Metastatic Liver Carcinoma in the Lung (tissue), 2 donors: ENCODE results near the genes KIF17, SH2D5 and EIF4G3.

DNA sequence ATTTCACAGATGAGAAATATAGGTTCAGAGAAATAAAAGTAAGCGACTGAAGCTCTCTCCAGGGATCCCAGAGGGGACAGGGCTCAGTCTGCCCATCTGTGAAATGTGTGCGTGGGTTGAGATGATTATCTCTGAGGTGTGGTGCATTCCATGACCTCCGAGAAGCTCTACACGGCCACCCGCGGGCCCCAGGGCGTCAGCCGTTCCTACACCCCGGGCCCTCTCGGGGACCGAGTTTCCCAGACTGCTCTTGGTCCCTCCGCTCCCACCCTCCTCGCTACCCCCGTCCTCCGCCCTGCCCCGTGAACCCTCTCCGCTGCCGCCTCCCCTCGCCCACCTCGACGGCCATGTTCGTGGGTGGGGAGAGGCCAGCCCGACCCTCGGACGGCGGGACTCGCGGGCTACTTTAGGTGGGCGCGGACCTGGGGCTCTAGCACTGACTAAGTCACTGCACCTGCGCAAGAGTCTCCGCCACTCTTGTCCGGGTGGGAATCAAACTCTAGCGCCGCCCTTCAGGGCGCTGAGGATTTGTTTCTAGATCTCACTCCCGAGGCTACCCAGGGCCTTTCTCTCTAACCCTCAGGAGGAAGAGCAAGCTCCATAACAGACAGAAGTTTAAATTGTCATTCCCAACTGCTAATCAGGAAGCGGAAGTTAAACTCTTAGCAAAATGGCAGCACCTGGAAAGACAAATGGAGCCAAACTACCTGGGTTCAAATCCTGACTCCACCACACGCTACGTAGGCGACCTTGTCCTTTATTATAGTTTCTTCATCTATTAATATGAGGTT lies 47.7 kb upstream of the VWA5B1 start:
- PRO-cap, 2 experiments: no peak in any of the 2 experiments

GRCh38 chr1:20358425-20359161 lies 67.9 kb downstream of the VWA5B1 start:
- PRO-cap, 2 experiments: no peak in any of the 2 experiments

- PRO-cap, 2 experiments: peak in 1 of 2 experiments; most common plus-strand start chr1:20473434 (in 1)
Measured at GRCh38 chr1:20473023-20473847, 12.8 kb downstream of the CAMK2N1 start.

DNA sequence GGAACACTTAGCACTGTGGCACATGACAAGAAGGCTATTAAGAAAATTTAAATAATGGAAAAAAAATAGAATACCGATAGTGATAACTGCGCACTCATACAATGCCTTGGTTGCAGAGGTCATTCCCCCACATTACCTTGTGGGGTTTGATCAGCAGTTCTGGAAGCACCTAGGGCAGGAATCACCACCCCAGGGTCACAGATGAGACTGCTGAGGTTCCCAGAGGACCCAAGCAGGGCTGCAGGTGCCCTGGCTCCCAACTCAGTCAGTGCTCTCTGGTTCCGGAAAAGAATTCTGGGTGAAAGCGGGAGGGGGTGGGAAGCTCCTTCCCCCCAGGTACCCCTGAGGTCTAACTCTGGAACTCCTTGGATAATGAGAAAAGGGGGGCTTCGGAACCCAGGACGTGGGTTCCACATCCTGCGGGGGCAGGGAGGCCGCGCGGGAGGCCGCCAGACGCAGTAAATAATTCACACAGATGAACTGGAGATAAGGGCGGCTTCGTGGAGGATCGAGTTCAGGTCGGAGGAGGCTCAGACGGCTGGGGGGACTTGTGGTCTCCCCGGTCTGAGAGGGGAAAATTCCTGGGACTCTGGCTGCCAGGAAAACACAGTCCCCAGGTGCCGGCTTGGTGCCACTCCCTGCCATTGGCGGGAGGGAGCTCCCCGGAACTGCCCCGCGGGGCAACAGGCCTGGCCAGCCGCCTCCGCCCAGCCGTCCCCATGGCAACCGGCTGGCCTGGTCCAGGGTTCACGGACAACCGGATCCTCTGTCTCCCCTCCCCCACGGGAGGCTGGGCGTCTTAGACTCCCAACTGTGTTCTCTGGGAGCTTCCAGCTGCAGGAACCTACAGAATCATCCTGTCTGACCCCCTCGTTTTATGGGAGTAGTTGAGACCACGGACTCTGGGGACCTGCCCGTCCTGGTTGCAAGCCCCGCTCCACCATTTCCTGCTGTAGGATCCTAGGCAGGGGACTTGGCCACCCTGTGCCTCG lies 9.8 kb downstream of the CAMK2N1 start:
- PRO-cap, 2 experiments: peak in 1 of 2 experiments; most common plus-strand start position 198 of the sequence (in 1); most common minus-strand start position 670 of the sequence (in 1)

GRCh38 chr1:20639717-20640236 lies 6.5 kb downstream of the PINK1 start:
- PRO-cap, 2 experiments: no peak in any of the 2 experiments

DNA sequence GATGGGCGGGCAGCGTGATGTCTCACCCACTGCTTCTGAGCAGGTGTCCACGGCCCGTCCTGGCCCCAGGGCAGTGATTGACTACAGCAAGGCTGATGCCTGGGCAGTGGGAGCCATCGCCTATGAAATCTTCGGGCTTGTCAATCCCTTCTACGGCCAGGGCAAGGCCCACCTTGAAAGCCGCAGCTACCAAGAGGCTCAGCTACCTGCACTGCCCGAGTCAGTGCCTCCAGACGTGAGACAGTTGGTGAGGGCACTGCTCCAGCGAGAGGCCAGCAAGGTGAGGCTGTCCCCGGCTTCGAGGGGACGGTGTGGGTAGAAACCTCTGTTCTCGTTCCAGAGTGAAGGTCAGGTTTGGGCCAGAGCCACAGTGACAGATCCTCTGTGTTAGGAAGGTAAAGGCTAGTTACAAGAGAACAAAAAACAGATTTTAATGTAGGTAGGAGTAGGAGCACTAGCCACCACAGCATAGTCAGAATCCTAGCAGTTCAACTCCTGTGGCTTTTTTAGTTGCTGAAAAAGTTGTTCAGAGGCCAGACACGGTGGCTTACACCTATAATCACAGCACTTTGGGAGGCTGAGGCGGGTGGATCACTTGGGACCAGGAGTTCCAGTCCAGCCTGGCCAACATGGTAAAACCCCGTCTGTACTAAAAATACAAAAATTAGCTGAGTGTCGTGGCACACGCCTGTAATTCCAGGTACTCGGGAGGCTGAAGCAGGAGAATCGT lies 12.1 kb downstream of the DDOST start:
- PRO-cap, 2 experiments: no peak in any of the 2 experiments

- PRO-cap, 2 experiments: peak in 1 of 2 experiments; most common minus-strand start chr1:20718026 (in 1)
Measured at GRCh38 chr1:20717384-20718422, at the start of gene KIF17. TSS of gene KIF17 (minus strand) at chr1:20718007.

- PRO-cap, 2 experiments: no peak in any of the 2 experiments
Measured at GRCh38 chr1:20732045-20732949, at the start of gene SH2D5. TSS of gene SH2D5 (minus strand) at chr1:20732703.

DNA sequence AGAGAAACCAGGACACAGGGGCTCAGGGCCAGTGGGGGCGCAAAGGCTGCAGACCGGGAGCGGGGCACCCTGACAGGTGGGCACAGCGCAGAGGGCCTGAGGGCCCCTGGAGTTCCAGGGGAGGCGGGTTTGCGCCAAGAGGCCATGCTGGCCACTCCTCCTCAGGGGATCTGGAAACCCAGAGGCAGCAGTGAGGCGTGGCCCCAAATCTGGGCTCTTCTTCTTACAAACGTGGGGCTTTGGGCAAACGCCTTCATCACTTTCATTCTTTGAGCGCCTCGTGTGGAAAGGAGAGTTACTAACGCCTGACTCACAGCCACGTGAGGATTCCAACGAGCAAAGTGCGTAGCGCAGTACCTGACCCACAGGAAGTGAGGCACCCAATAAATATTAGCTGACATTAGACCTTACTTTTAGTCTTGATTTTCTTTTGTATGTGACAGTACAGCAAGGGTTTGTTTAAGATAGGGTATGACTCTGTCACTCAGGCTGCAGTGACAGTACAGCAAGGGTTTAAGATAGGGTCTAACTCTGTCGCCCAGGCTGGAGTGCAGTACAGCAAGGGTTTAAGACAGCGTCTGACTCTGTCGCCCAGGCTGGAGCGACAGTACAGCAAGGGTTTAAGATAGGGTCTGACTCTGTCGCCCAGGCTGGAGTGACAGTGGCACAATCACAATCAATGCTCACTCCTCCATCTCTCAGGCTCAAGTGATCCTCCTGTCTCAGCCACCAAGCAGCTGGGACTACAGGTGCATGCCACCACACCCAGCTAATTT lies 635 bp upstream of the SH2D5 start:
- PRO-cap, 2 experiments: no peak in any of the 2 experiments

GRCh38 chr1:20810432-20811169 lies 23.5 kb upstream of the HP1BP3 start:
- PRO-cap, 2 experiments: no peak in any of the 2 experiments

DNA sequence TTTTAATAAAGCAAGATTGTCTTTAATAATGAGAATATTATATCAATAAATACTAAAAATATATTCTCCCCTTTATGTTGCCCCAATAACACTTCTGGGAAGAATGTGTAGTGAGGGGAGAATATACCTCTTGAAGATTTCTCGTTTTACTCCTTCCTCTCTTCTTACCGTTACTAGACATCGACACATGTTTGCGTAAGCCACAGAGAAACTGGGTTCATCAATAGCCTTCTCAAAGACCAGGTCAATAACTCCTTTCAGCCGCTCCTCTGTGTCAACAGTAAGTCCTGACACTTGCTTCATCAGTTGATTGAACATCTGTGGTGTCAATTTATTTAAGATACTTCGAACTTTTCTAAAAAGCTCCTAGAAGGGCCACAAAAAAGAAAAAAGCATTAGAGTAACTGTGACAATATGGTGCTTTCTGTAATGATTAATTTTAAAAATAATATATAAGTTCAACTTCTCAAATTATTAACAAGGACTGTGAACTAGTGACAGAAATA lies 92.1 kb upstream of the HP1BP3 start:
- PRO-cap, 2 experiments: no peak in any of the 2 experiments

GRCh38 chr1:20893457-20893908 lies 106.4 kb upstream of the HP1BP3 start:
- PRO-cap, 2 experiments: no peak in any of the 2 experiments

DNA sequence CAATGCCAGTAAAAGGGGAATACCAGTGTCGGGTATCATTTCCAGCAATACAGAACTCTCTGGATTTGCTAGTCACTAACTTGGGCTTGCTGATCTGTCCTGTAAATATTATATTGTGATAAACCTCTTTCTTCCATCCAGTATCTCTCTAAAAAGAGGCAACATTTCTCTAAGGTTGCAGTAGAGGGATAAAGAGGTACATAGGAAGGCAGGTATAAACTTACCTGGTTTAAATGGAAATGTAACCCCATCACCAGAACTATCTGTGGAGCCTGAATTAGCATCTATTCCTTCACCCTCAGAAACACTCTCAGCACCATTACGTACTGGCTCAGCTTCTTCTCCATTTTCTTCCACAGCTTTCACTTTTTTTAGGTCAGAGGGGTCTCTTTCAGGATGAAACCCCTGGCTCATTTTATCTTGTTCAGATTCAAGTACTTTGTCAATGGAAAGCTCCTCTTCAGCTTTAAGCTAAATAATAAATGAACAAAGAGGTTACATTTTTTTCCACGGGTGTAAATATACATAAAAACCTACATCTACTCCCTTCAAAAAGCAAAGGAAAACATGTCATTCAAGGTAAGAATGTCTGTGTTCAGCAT lies 112.5 kb upstream of the HP1BP3 start:
- PRO-cap, 2 experiments: no peak in any of the 2 experiments

- PRO-cap, 2 experiments: no peak in any of the 2 experiments
Measured at GRCh38 chr1:21149836-21150381, 26.8 kb downstream of the EIF4G3 start.

GRCh38 chr1:21176763-21177286 lies at the start of gene EIF4G3:
TSS of gene EIF4G3 (minus strand) at chr1:21176897.
- PRO-cap, 2 experiments: peak in 2 of 2 experiments; most common plus-strand start chr1:21177062 (in 2); most common minus-strand start chr1:21176883 (in 2)

DNA sequence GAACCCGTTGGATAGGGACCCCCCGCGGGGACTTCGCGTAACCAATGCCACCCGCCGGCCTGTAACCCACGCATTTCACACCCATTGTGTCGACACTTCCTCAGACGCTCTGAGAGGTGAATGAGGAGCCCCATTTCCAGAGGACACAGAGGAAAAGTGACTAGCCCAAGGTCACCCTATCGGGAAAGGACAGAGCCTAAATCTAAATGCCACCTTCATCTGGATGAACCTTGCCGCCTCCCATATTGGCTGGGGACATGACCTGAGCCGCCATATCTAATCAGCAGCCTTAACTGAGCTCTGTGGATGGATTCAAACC lies 549 bp upstream of the EIF4G3 start:
- PRO-cap, 2 experiments: no peak in any of the 2 experiments

GRCh38 chr1:21269422-21270130 lies 20.7 kb downstream of the ECE1 start:
- PRO-cap, 2 experiments: no peak in any of the 2 experiments

- PRO-cap, 2 experiments: no peak in any of the 2 experiments
Measured at GRCh38 chr1:21317186-21317963, 27.1 kb upstream of the ECE1 start.

DNA sequence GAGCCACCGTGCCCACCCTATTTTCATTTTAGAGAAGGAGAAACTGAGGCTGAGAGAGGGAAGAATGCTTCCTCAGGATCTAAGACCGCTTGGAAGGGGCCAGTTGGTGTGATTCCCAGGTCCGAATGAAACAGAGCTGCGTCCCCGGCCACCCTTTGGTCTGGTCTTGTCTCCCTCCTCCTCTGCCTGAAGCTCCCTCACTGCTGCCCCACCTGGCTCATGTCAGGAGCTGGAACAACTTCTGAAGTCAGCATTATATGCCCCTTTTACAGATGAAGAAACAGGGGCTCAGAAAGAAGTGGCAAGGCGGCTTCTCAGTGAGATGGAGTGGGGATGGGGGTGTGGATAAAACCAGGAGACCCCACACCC lies 31.6 kb upstream of the ECE1 start:
- PRO-cap, 2 experiments: no peak in any of the 2 experiments

GRCh38 chr1:21325235-21325617 lies 35.0 kb upstream of the ECE1 start:
- PRO-cap, 2 experiments: no peak in any of the 2 experiments